ENCODE measurements around a stretch of chr1.

DNA sequence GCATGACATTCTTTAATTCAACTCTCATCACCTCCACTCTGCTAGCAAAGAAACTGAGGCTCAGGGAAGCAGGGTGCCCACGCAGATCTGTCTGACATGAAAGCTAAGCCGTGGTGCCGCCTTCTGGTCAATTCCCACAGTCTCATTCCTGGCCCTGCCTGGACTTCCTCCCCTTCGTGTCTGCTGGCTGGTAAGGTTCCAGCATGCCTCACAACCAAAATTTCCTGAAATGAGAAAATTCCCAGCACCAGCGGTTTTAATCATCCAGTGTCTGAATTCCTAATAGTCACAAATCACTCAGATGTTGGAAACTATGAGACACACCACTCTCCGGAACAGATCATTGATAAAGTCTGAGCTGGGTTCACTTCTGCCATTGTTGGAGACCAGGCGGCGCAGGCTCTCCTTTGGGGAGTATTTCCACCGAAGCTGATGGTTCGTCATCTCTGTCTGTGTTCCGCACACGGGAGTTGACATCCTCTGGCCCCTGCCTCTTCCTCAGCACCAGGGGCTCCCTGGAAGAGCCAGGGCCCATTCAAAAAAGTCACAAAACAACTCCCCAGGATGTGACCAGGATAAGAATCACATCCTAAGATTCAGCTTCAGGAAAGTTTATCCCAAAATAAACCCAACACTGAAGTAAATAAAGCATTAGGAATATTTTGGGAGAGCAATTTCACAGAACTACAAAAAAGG lies 167.7 kb downstream of the PLPP3 start:
- PRO-cap = bidirectional peak, plus-strand start at position 376 of the sequence, minus-strand start at position 182 of the sequence
- RAMPAGE, long total RNA, 5 experiments = no peak in any of the 5 experiments
- RRBS = no CpG with 5 or more reads among the region's 12 CpGs

DNA sequence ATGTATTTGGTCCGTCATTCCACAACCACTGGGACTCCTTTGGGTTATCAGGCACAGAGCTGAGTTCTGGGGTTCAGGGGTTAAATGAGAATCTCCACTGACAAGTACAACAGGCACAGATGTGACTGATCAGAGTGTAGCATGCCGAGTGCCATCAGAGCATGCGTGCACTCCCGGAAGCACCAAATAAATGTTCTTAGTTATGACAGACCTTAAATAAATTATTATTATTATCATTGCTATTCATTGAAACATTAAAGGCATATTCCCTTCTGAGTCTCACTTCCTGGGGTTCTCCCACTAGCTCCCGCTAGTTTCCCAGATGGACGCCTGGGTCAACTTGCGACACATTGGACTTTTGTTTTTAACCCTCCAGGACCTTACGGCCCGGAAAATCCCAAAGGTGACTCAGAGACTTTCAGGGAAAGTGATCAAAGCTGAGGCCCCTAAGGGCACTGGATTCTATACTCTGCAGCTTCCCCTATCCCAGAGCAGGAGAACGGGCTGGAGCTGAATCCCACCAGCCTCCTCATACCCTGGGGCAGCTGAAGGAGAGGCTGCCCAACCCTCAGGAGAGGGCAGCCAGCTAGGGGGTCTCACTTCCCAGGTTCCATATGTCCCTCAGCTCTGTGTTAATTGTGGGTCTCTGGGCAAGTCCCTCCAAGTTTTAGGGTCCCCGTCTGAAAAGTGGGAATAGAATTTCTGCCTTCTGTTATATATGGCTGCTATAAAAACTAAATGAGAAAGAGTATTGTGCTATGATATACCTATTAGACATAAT lies 130.4 kb downstream of the PLPP3 start:
- PRO-cap = no peak
- RAMPAGE, long total RNA, 5 experiments = no peak in any of the 5 experiments
- RRBS = no CpG with 5 or more reads among the region's 11 CpGs

DNA sequence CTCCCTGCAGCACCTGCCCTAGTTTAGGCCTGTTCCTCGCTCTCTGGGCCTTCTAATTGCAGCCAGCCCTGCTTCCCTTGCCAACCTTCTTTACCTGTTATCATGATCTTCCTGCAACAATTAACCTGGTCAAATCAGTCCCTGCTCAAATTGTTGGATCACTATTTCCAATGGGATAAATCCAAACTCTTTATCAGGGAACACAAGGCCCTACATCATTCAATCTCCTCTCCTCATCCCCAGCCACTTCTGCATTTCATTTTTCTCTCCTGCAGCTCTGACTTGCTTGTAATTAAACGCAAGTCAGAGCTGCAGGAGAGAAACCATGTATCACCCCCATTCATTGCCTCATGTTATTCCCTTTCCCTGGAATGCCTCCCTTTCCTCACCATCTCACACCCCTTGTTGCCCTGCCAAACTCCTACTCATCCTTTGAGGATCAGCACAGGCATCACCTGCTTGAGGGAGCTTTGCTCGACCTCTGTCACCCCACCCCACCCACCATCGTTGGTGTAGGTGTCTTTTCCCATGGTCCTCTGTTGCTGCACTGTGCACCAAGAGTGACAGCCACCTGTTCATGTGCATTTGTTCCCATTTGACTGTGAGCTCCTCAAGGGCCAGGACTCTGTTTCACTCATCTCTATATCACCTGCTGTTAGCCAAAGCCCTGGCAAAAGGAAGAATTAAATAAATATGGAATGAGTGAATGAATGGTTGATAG lies 117.3 kb downstream of the PLPP3 start:
- PRO-cap = no peak
- RAMPAGE, long total RNA, 5 experiments = start-site peak on the minus strand in 1 of 5 experiments, centred at position 465 of the sequence, 9 reads per replicate
- RRBS = no CpG with 5 or more reads among the region's 4 CpGs

GRCh38 chr1:56466181-56466973 lies 113.0 kb downstream of the PLPP3 start:
- PRO-cap = no peak
- RAMPAGE, long total RNA, 5 experiments = start-site peak on the minus strand in 2 of 5 experiments, at chr1:56466233-56466490 at its widest, 5 to 8 reads per replicate
- RRBS = no CpG with 5 or more reads among the region's 2 CpGs

DNA sequence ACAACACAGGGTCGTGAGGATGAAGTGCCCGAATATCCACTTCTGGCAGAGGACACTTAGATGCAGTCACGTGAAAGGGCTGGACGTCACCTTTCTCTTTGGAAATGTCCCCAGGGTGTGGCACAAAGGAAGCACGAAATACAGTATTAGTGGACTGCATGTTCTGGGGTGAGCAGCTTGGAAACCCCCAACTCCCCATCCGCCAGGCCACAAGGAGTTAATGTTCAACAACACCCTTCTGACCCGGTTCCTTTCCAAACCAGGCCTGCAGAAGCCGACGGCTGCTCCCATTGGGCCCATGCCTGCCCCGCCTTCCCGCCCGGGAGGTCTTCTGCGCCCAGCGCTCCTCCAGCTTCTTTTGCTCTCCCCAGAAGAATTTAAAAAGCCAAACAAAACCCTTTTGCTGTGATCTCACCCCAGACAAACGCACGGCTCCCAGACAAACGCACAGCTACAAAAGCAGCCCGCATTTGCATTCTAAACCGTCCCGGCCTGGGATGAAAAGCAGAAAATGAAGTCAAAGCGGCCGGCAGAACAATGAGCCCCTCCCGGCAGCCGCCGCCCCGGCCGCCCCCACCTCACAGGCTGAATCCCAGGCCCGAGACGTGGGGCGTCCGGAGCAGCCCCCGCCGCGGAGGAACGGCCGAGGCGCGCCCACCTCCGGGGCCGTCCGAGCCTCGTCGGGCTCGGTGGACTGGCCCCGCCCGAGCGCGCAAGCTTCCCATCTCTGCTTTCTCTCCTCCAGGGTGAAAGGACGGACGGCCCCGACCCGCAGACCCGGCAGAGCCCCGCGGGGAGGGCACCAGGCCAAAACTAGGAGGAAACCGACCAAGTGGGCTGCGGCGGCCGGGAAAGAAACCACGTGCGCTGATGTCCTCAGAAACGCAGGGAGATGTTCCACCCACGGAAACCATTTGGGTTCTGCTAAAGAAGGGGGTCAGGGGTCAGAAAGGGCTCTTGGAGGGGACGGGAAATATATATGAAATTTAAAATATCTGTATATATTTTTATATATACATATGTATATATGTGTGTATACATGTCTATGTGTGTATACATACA lies 101.9 kb downstream of the PLPP3 start:
- PRO-cap = unidirectional peak, plus-strand start at position 419 of the sequence; unidirectional peak, minus-strand start at position 894 of the sequence
- RAMPAGE, long total RNA, 5 experiments = no peak in any of the 5 experiments
- RRBS = 3% methylated on average over 36 of the region's 64 CpGs

GRCh38 chr1:56513177-56513818 lies 66.1 kb downstream of the PLPP3 start:
- PRO-cap = no peak
- RAMPAGE, long total RNA, 5 experiments = no peak in any of the 5 experiments
- RRBS = no CpG with 5 or more reads among the region's 7 CpGs

GRCh38 chr1:56797303-56797840 lies 21.8 kb downstream of the FYB2 start:
- PRO-cap = no peak
- RAMPAGE, long total RNA, 5 experiments = no peak in any of the 5 experiments
- RRBS = no CpG with 5 or more reads among the region's 6 CpGs

DNA sequence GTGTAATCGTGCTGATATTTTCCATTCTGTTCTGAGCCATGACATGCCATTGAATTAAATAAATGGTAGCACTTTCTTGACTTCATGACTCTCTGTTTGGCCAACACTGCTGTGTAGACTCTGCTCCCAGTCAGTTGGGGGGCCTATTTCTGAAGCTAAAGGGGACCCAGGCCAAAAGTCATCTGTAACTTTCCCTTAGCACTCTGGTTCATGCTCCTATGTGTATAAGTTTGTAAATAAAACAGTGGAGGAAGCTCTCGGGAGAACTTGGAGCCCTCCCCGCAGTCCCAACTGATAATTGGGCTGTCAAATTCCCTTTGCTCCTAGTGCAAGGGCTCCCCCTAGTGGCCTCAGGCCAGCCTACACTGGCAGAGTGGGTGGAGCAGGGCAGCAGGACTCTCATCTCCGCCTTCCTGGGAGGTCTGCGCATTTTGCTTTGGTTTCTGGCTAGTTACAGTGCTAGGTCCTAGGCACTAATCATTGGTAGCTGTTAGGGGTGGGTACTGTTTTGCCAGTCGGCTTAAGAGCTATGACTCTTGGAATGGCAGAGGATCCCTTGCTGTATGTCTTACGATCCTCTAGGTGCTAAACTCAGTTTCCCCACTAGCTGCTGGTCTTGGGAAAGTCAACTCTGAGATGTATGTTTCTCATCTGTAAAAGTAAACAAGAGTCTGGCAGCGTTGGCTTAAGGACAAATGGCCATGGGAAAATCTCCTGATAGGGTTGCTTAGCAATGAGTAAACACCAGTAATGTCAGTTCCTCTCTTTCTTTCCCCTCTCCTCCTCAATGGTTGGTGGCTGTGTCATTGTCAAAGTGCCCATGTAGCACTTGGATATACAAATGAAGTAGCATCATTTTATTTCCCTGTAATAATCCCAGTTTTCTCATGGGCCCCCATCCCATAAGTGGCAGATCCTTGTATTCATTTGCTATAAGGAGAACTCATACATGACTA lies 2.0 kb upstream of the FYB2 start:
- PRO-cap = no peak
- RAMPAGE, long total RNA, 5 experiments = no peak in any of the 5 experiments
- RRBS = no CpG with 5 or more reads among the region's 8 CpGs

- PRO-cap = no peak
- RAMPAGE, long total RNA, 5 experiments = no peak in any of the 5 experiments
- RRBS = no CpG with 5 or more reads among the region's 6 CpGs
These were observed 43.3 kb downstream of the C8A start for GRCh38 chr1:56897579-56898635.

- PRO-cap = no peak
- RAMPAGE, long total RNA, 5 experiments = no peak in any of the 5 experiments
- RRBS = no CpG with 5 or more reads among the region's 9 CpGs
These were observed 54.3 kb downstream of the C8B start for GRCh38 chr1:56911301-56912218.

- PRO-cap = no peak
- RAMPAGE, long total RNA, 5 experiments = no peak in any of the 5 experiments
- RRBS = no CpG with 5 or more reads among the region's 4 CpGs
These were observed 49.8 kb downstream of the C8B start for GRCh38 chr1:56915908-56916450.

DNA sequence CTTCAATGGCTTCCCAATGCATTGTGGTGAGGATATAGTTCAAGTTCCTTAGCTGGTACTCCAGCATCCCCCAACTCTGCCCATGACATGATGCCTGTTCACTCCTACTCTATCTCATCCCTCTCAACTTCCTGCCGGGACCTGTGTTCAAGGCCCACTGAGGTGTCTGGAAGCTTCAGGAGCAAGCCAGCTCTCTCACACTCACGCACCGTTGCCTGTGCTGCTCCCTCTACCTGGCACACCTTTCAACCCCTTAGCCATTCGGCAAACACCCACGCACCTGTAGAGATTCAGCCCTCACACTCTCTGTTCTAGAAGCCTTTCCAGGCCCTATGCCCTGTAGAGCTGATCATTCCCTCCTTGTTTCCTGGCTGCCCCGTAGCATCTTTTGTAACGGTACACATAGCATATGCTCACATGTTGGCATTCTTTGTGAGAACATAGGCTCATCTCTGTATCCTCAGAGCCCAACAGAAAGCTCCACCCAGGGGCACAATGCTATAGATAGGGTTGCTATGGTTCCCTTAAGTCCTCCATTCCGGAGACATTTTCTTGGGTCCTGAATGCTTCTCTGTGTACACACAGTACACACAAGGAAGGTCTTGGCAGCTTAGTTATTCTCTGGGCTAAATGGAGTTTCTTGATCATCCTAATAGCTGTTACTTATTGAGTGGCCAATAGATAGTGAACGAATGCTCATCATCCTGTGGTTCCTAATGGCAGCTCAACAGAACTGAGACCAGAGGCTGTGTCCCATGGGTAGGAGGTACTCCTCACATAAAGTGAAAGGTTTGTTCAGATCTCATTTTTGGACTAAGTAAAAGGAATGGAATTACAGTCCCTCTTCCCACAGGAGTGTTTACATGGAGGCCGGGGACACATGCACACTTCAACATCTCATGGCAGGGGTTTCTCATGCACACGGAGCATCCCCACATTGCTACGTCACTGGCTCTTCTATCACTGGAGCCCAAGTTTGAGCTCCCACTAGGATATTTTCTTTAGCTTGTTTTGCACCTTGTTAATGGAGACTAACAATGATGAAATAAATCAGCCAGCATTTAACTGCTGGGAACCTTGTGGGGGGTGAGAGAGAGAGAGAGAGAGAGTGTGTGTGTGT lies 1.2 kb downstream of the C8B start:
- PRO-cap = no peak
- RAMPAGE, long total RNA, 5 experiments = no peak in any of the 5 experiments
- RRBS = no CpG with 5 or more reads among the region's 12 CpGs

DNA sequence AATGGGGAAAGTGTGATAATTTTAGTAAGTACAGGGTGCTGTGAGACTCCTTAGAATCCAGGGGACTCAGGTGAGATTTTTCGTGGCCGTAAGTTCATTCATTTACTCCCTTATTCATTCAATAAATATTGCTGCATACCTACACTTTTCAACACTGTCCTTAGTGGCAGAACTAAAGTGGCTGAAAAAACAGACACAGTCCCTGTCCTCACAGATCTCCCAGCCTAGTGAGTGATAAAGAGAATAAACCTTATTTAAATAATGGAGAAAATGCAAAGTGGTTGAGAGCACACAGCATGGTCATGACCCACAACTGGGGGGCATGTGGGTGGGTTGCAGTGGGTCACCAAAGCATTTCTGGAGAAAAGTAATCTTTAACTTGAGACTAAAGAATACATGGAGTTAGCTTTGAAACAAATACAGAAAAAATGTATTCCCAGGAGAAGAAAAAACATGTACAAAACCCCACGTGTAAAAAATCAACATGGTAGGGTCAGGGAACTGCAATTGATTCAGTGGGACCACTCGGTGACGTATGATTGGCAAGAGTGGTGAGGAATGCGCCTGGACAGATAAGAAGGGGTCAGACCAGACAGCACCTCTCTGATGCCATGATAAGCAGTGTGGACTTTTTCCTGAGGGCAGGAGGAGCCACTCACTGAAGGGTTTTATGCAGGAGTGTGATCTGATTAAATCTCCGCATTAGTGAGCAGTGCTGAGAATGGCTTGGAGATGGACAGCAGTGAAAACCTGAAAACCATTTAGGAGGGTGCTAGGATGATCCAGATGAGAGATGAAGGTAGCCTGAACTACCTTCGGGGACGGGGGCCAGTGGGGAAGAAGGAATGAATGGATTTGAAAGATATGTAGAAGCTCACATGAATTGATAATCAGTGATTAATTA lies 142.6 kb downstream of the DAB1 start:
- PRO-cap = no peak
- RAMPAGE, long total RNA, 5 experiments = no peak in any of the 5 experiments
- RRBS = no CpG with 5 or more reads among the region's 9 CpGs

DNA sequence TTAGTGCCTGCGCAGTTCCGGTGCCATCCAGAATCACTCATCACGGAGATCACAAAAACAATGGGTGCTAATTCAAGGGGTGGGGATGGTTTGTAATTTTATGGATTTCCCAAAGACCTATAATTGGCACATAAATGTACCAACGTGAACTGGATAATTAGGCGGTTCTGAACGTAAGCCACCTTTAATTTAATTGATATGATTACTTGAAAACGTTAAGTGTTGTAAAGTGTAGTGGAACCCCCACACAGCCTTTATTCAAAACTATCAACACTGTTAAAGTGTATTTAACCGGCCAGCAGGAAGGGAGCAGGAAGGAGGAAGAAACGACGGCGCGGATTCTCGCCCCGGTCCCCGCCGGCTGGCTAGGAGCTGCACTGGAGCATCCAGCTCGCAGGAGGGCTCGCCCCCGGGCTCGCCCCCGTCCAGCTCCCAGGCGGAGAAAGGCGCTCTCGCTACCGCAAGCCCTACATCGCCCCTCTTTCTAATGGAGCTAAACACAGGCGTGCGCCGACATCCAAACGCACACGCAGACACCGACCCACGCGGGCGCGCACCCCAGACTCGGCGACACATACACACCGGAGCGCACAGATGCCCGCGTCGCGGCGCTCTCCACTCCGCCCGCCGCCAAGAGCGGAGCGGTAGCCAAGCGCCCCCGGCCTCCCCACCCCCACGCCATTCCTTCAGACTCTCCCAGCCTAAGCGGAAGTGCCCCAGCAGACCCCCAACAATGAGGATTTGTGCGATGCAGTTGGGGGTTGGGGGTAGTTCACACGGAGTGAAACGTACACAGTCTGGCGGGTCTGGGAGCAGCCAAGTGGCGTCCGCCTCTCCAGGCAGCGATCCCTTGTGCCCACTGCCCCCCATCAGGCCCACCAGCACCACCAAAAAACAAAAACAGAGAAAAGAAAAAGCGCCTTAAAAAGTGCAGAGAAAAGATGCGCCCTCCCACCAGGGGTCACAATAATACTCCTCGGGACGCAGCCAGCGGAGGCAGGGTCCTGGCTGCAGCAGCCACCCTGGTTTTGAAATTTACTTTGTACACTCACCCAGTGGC lies 1.6 kb downstream of the DAB1 start:
- PRO-cap = no peak
- RAMPAGE, long total RNA, 5 experiments = no peak in any of the 5 experiments
- RRBS = 8% methylated on average over 24 of the region's 66 CpGs

DNA sequence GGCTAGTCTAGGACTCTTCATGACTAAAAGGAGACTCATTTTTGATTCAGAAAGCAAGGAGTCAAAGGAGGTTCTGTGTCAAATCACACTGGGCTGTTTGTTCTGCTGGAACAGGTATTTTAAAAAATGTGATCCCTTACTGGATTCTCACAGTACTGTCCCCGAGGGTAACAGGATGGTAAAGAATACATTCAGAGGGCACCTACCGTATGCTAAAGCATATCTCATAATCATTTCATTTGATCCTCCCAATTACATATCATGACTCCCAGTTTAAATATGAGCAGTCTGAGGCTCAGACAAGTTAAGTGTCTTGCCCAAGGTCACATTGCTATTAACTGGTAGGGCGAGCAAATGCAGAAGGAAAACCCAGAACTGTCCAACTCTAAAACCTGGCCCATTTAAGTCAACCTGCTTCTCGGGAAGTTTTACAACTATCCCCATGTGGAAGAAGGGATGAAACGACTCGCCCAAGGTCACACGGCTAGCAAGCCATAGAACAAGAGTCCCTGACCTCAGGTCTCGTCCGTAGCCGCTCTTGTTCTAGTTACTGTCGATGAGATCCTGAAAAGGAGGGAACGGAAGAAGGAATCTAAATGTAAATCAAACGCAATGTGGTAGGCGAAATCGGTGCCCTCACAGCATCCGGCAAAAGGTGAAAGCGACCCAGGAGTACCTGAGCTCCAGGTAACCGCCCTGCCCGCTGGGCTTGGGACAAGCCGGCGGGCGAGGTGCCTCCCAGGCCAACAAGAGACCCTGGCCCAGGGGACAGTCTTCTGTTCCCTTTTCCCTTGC lies 556 bp downstream of the MYSM1 start:
- PRO-cap = no peak
- RAMPAGE, long total RNA, 5 experiments = no peak in any of the 5 experiments
- RRBS = 1% methylated on average over 7 of the region's 22 CpGs

- PRO-cap = bidirectional peak, plus-strand start at chr1:58780200, minus-strand start at chr1:58779982; bidirectional peak, plus-strand start at chr1:58780332, minus-strand start at chr1:58780348
- RAMPAGE, long total RNA, 5 experiments = no peak in any of the 5 experiments
- RRBS = no CpG with 5 or more reads among the region's 4 CpGs
These were observed 4.0 kb downstream of the JUN start for GRCh38 chr1:58779581-58780457.

DNA sequence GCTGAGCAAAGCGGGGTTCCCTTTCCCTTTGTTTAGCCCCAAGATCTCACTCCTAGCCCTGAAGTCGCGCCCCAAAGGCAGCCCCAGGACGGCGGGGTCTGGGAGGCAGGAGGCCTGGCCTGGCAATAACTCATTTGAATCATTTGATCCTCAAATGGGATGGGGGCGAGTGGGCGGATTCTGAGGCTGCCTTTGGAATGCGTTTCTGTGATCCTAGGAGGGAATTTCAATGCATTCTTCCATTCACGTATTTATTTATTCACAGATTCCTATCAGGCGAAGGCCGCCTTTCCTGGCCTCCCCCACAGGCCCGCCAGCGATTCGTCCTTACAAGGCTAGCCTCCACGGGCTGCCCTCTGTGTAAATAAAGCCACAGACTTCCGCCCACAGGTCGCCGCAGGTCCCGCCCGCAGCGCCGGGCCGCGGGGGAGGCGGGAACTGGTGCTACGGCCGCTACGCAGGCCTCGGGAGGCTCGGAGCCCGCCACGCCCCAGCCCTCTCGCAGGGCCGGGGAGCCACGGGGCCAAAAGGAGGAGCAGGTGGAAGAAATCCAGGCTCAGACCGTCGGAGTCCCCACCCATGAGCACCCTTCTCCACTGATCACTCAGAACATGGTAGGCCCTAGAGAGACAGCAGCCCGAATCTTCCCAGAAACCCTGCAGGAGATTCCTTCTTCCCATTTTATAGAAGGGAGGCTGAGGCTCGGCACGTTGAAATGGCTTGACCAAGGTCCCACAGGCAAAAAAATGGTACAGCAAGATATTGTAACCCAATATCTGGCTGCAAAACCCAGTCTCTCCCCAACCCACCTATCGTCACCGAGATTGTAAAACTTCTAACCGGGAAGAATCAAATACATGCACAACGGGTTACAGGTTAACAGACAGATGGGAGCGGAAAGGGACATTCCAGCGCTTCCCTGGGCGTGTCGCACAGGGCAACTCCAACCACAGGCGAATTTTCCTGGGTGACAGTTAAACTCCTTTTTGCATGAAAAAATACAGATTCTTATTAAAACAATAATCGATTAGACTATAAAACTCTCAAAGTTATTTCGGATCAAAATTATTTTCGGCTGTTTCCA lies 31.5 kb upstream of the JUN start:
- PRO-cap = bidirectional peak, plus-strand start at position 425 of the sequence, minus-strand start at position 337 of the sequence; bidirectional peak, plus-strand start at position 864 of the sequence, minus-strand start at position 837 of the sequence
- RAMPAGE, long total RNA, 5 experiments = start-site peak on the plus strand in 2 of 5 experiments, centred at positions 428 to 489 of the sequence, 7 to 12 reads per replicate
- RRBS = under 1% methylated on average over 10 of the region's 52 CpGs

DNA sequence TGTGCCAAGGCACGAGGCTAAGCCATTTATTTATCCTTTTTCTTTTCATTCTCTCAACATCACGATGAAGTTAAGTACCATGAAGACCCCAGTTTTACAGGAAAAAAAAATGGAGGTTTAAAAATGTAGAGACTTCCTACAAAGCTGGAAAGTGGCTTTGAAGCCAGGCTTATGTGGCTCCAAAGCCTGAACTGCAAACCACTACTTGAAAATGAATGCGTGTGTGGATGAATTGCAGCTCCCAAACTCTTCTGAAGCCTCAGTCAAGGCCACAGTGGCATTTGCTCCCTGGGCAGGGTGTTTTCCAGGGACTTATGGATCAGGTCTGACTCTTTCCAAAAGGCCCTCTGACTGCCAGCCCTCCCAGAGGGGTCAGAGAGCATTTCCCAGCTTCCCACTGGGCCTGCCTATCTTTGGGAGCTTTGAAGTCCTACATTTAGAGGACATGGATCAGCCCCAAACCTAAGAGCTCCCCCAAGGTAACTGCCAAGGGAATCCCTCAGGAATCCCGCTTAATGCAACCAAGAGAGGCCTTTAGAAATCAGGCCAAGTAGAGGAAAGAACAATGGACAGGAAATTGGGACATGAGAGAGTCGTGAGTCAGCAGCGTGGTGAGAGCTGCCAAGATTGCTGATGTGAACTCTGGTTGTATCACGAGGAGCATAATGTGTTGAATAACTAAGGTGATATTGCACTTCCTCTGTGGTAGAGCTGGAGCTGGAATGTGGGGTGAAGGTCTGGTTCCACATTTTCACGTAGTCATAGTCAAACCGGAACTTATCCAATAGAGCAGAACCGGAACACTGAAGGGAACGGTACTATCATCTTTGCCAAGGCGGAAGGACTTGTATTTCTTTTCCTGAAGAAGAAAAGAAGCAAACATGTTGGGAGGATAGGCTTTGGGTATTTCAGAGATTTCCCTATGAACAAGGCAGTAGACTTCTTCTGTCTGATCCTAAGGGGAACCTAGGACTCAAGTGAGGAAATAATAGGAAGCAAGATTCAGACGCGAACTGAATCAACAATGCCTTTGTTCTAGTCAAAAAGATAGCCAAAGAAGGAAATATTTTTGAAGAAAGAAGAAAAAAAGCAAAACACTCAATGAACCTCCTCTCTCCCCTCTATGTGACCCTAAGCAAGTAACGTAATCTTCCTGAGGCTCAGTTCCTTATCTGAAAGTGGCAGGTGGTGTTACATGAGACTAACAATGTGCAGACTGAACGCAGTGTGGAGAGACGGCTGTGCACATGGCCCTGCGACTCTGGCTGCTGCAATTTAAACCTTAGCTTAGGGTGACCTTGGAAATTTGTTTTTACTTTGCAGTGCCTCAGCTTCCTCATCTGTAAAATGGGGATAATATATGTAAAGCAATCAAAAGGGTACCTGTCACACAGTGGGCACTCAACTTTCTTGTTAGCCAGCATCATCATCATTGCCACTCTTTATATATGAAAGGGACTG lies 99.6 kb upstream of the JUN start:
- PRO-cap = unidirectional peak, plus-strand start at position 1,219 of the sequence
- RAMPAGE, long total RNA, 5 experiments = no peak in any of the 5 experiments
- RRBS = no CpG with 5 or more reads among the region's 18 CpGs

GRCh38 chr1:58902790-58903138 lies 118.9 kb upstream of the JUN start:
- PRO-cap = unidirectional peak, plus-strand start at chr1:58902879
- RAMPAGE, long total RNA, 5 experiments = no peak in any of the 5 experiments
- RRBS = no CpG with 5 or more reads among the region's 4 CpGs

DNA sequence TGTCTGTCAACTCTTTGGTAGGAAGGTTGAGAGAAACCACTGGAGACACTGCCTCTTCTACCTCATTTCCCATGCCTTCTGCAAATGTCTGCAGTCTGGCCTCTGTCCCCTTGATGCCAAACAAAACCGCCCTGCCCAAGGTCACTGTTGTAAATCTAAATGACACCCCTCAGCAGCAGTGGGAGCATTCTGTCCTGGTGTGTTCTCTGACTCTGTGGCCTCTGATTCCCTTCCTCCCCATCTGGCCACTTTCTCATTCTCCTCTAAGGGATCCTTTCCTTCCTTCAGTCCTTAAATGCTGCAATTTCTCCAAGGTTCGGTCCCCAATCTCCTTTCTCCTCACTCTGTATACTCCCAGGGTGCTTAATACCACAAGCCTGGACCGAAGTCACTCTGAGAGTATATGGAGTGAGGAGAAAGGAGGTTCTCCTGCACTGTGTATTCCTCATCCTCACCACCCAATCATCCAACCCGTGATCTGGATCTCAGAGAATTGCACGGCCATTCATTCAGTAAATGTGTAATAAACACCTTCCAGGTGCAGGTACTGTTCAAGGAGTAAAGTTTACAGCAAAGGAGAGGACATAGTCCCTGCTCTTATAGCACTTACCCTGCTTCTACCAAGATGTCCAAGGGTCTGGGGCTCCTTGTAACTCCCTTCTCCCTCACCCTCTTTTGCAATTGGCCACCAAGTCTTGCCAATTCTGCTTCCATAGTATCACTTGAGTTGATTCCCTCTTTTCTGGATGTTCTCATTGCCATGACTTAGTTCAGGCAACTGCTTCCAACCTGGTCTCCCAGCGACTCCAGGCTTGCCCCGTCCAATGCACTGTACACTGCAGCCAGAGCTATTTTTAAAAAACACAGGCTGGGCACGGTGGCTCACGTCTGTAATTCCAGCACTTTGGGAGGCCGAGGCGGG lies 139.2 kb upstream of the JUN start:
- PRO-cap = no peak
- RAMPAGE, long total RNA, 5 experiments = no peak in any of the 5 experiments
- RRBS = no CpG with 5 or more reads among the region's 11 CpGs